Peyer's patch (tissue), 4 donors: ENCODE measurements around a stretch of chr7.

DNA sequence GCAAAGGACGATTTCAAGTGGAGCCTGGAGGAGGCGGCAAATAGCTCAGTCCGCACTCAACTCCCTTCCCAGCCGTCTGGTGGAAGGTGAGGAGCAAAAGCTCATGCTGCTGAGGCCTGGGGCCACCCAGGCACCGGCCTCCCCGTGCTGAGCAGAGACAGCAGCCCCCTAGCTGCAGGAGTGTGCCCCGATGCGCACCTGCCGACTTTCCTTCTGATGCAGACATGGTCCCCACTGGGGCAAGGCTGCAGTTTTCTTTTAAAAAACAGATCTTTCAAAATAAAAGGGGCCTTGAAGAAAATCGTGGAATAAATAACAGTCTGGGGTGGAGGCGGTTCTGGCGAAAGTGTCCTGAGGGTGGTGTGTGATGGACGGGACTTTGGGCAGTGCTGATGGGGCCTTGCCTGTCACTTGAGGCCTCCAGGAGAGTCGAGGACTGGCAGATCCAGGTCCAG lies 8.0 kb downstream of the FAM20C start:
- PRO-cap: no peak
- RAMPAGE, long total RNA, 4 experiments: no peak in any of the 4 experiments

- PRO-cap: no peak
- RAMPAGE, long total RNA, 4 experiments: start-site peak on the plus strand in 1 of 4 experiments, at chr7:202009-202791 at its widest, 6 reads per replicate
Observed at GRCh38 chr7:201955-202529, 9.7 kb downstream of the FAM20C start.

DNA sequence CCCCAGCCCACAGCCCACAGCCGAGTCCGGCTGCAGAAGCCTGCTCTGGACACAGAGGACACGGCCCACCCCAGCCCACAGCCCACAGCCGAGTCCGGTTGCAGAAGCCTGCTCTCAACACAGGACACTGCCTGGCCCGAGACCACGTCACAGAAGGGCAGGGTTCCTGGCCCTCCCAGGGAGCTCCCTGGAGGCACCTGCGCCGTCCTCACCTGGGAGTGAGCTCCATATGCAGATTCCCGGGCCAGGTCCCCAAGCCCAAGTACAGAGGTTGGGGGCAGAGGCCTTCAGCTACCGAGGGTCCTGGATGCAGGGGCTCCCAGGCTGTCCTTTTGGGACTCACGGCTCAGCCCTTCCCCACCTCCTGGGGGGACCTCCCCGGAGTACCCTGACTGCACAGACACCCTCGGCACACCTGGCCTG lies 23.8 kb upstream of the FOXL3 start:
- PRO-cap: no peak
- RAMPAGE, long total RNA, 4 experiments: no peak in any of the 4 experiments

DNA sequence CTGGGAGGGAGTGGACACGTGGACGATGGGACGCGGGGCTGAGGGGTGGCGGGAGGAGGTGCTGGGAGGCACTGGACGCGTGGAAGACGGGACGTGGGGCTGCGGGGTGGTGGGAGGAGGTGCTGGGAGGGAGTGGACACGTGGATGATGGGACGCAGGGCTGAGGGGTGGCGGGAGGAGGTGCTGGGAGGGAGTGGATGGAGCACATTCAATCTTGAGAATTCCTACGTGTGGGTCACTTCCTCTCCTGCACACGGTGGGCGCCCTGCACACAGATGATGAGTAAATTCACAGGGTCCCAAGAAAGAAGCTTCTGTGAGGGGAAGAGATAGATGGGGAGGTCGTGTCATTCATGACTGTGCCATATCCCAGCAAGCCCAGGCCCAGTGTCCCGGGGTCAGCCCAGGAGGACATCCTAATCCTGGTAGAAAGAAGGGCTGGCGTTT lies 7.3 kb downstream of the FOXL3 start:
- PRO-cap: unidirectional peak, minus-strand start at position 201 of the sequence
- RAMPAGE, long total RNA, 4 experiments: no peak in any of the 4 experiments

DNA sequence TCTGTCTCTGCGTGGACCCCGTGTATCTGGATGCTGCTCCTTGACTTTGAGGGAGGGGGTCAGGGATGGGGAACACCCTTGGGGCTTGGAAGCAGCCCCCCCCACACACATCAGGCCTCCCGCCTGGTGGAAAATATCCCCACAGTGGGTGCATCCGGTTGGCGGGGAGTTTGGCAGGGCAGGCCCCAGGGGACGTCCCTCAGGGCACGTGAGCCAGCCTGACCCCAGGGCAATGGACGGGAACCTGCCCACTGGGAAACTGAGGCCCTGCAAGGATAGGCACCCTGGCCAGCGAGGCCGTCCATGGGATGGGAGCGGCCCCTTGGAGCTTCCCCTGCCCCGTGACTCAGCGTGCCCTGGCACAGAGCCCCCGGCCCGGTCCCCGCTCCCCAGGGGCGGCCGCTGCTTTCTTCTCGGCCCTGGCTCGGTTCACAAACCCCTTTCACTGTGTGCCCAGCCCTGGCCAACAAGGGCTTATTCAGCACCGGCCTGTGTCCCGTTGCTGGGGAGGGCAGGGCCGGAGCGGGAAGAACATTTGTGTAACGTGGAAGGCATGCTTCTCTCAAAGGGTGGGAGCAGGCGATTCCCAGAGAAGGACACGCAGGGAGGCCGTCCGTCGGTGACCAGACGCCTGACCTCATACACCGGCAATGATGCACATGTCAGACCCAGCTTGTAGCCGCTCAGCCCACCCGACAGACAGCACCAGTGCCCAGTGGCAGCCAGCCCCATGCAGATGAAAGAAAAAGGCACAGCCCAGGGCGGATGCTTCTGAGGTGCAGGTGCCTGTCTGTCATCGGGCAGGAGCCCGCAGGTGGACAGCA lies 94.6 kb downstream of the PDGFA start:
- PRO-cap: no peak
- RAMPAGE, long total RNA, 4 experiments: no peak in any of the 4 experiments

DNA sequence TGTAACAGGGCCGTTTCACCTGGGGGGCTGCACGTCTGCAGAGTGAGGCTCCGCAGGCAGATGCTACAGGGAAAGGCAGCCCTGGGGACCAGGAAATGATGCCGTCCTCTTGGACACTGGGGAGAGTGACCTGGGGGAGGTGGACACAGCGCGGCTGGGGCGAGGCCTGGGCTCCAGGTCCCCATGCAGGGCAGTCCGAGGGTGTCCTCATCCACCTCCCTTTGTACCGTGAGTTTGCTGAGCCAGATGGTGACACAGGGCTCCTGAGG lies 41.9 kb downstream of the PDGFA start:
- PRO-cap: no peak
- RAMPAGE, long total RNA, 4 experiments: no peak in any of the 4 experiments

GRCh38 chr7:518742-519747 lies 601 bp downstream of the PDGFA start:
- PRO-cap: bidirectional peak, plus-strand start at chr7:519310, minus-strand start at chr7:519211; bidirectional peak, plus-strand start at chr7:519642, minus-strand start at chr7:519576
- RAMPAGE, long total RNA, 4 experiments: start-site peak on the minus strand in 1 of 4 experiments, at chr7:519174-519246 at its widest, 5 reads per replicate

- PRO-cap: no peak
- RAMPAGE, long total RNA, 4 experiments: no peak in any of the 4 experiments
Observed at GRCh38 chr7:542745-543727, 23.4 kb upstream of the PDGFA start.

DNA sequence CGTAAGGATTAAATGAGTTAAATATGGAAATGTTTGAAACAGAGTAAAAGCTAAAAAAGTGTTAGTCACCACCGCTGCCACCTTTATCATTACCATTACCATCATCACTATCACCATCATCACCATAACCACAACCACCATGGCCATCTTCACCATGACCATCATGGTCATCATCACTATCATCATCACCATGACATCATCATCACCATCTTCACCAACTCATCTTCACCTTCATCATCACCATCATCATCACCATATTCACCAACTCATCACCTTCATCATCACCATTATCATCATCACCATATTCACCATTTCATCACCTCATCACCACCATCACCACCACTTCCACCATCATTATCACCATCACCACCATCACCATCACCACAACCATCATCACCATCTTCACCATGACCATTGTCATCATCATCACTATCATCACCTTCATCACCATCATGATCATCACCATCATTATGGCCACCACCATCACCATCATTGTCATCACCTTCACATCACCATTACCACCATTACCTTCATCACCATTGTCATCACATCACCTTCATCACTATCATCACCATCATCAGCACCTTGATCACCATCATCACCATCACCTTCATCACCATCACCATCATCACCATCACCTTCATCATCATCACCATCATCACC lies 46.5 kb upstream of the PDGFA start:
- PRO-cap: no peak
- RAMPAGE, long total RNA, 4 experiments: no peak in any of the 4 experiments

GRCh38 chr7:587702-588429 lies 68.2 kb upstream of the PDGFA start:
- PRO-cap: no peak
- RAMPAGE, long total RNA, 4 experiments: no peak in any of the 4 experiments

- PRO-cap: no peak
- RAMPAGE, long total RNA, 4 experiments: no peak in any of the 4 experiments
Observed at GRCh38 chr7:618433-618833, 98.8 kb upstream of the PDGFA start.

DNA sequence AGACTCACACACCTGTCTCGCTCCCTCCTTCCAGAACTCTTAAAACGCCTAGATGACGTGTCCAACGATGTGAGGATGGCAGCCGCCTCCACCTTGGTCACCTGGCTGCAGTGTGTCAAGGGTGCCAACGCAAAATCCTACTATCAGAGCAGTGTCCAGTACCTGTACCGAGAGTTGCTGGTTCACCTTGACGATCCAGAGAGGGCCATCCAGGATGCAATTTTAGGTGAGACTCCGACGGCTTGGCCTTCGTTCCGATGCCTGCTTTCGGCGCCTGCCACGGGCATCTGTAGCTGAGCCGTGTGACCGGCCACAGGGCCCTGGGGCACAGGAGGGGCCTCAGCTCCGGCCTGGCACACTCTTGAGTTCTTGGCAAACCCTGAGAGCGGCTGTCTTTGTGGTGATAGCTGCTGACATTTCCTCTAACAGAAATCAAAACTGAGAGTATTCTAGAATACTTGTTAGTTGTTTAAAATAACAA lies 52.3 kb upstream of the SUN1 start:
- PRO-cap: no peak
- RAMPAGE, long total RNA, 4 experiments: no peak in any of the 4 experiments

DNA sequence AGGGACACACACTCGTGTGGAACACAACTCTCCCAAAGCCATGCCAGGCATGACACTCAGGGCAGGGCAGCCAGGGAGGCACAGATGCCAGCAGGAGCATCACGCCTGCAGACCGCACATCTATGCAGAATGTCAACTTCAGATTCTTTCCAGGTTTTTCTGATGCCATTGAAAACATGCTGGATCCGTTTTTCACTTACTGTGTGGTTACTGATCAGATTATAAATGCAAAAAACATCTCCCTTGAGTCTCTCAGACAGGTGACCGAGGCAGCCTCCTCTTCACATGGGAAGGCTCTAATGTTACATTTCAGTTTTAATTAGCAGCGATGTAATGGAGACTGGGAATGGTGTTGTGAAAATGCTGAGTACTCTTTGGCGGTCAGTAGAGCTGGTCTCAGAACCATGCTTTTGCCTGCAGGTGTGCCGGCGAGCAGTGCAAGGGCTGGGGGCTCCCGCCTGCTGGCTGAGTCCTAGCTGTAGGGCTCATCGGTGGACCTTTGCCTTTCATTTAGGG lies 3.2 kb upstream of the SUN1 start:
- PRO-cap: no peak
- RAMPAGE, long total RNA, 4 experiments: no peak in any of the 4 experiments

- PRO-cap: no peak
- RAMPAGE, long total RNA, 4 experiments: no peak in any of the 4 experiments
Observed at GRCh38 chr7:837077-837625, 4.9 kb downstream of the SUN1 start.

GRCh38 chr7:871904-872531 lies 4.3 kb upstream of the GET4 start:
- PRO-cap: no peak
- RAMPAGE, long total RNA, 4 experiments: no peak in any of the 4 experiments

- PRO-cap: no peak
- RAMPAGE, long total RNA, 4 experiments: no peak in any of the 4 experiments
Observed at GRCh38 chr7:874900-875911, 1.1 kb upstream of the GET4 start.

DNA sequence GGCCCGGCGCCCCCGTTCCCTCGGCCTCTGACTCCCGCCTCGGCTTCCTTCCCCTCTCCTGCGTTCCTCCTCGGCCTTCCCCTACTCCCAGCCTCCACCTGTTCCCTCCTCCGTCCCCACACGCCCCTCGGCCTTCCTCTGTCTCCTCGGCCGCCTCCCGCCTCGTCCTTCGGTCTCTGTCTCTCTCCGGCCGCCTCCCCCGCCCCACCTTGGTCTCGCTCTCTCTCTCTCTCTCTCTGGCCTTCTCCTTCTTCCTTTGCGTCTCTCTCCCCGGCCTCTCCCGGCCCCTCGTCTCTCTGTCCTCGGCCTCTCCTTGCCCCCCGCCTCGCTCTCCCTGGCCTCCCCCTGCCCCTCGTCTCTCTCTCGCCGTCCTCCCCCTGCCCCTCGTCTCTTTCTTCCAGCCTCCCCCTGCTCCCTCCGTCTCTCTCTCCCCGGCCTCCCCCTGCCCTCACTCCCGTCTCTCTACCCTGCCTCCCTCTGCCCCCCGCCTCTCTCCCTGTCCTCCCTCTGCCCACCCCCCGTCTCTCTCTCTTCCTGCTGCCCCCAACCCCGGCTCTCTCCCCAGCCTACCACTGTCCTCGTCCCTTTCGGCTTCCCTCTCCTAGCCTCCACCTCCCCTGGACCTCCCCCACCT lies 748 bp downstream of the GET4 start:
- PRO-cap: no peak
- RAMPAGE, long total RNA, 4 experiments: no peak in any of the 4 experiments

GRCh38 chr7:881122-881930 lies 5.0 kb downstream of the GET4 start:
- PRO-cap: no peak
- RAMPAGE, long total RNA, 4 experiments: no peak in any of the 4 experiments

GRCh38 chr7:889140-889676 lies 12.9 kb downstream of the GET4 start:
- PRO-cap: no peak
- RAMPAGE, long total RNA, 4 experiments: no peak in any of the 4 experiments

DNA sequence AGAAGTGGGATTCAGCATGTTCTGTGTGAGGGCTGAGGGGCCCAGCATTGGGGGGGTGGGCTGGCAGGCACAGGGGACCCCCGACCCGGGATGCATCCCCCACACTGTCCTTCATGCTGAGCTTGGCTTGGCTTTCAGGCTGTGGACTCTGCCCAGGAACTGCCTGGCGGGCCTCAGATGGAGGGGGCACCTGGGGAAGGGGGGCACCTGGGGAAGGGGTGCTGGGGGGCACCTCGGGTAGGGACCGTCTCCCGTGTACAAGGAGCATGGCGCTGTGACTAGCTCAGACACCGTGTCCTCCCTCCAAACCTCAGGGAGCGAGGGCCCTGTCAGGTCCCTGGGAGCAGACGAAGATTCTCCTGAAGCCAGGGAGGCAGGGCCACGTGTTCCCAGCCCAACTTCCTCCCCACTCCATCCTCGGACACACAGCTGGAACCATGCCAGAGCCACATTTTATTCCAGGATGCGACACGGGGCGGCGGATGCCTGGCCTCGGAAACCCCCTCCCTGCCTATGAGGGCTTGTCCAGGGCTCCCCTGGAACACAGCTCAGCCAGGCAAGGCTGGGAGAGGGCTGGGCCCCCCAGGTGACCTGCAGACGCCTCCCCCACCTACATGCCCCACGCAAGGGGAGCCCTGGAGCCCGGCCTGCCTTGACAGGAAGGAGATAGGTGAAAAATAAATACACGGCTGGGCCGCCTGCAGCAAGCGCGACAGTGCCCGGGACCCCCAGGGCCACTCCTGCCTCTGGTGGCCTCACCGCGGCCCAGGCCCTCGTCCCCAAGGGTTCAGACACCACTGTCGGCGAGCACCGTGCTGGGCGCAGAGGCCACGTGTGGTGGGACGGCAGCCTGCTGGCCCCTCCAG lies 21.3 kb downstream of the GET4 start:
- PRO-cap: no peak
- RAMPAGE, long total RNA, 4 experiments: no peak in any of the 4 experiments